Skeletal muscle satellite cell (primary cell): ENCODE results near the gene TSC22D2.

- CAGE, long polyA plus RNA: no peak
Observed at GRCh38 chr3:143084881-143085502, 34.6 kb upstream of the CHST2 start.

- CAGE, long polyA plus RNA: no peak
Observed at GRCh38 chr3:143973015-143973513, 1.4 kb downstream of the DIPK2A start.

- CAGE, long polyA plus RNA: no peak
Observed at GRCh38 chr3:144031734-144032473, 60.3 kb downstream of the DIPK2A start.

DNA sequence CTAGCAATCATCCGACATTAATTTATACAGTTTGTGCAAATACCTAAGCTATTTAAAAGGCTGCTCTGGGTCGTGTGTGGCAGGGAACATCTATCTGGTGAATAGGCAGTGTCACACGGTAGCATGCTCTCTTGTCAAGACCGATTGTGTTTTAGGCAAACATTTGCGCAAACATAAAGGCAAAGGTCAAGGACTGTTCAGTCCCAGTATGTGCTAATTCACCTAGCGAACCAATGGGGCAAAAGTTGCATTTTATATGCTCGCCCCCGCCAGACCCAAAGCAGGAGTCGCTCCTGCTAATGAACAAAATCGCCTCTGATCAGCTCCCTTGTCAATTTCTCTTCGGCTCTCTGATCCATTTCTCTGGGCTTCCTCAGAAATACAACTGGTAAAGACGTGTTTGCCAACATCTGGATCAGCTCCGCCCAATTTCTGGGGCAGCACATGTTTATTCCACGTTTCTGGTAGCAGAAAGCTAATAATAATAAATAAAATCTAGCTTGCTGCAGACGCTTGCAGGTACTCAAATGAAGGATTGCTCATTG is 37.5 kb downstream of the ZIC4 start:
- CAGE, long polyA plus RNA: no peak

DNA sequence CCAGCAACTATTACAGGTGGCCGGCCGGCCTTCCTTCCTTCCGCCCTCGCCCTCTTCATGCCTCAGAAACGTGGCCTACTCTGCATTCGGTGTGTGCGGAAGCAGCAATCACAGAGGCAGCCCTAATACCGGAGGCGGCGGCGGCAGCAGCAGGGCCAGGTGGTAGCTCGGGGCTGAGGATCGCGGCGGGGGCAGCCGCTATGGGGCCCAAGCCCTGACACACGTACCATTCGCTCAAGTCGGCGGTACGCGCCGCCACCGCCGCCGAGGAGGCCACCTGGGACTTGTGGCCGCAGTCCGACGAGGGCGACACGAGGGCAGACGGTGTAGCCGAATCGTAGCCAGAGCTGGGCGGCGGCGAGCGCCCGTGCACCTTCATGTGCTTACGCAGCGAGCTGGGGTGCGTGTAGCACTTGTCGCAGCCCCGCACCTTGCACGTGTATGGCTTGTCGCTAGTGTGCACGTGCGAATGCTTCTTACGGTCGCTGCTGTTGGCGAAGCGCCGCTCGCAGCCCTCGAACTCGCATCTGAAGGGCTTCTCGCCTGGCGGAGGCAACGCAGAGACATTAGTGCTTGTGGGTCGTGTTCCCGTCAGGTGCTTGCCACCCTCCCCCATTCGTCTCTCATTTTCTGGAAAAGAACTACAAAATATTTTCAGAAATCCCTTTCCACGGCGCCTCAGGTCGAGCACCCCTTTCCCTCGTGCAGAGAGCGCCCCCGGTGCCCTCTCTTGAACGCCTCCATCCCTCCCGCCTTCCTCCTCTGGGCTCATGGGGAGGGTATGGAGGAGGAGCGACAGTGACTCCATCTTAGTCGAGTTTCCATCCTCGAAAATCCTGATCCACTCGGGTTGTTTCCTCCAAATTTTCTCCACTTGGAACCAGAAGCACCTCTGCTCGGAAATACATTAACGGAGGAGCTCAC is 15.4 kb downstream of the ZIC4 start:
- CAGE, long polyA plus RNA: no peak

- CAGE, long polyA plus RNA: no peak
Observed at GRCh38 chr3:147404425-147405238, 1.7 kb downstream of the ZIC4 start.

DNA sequence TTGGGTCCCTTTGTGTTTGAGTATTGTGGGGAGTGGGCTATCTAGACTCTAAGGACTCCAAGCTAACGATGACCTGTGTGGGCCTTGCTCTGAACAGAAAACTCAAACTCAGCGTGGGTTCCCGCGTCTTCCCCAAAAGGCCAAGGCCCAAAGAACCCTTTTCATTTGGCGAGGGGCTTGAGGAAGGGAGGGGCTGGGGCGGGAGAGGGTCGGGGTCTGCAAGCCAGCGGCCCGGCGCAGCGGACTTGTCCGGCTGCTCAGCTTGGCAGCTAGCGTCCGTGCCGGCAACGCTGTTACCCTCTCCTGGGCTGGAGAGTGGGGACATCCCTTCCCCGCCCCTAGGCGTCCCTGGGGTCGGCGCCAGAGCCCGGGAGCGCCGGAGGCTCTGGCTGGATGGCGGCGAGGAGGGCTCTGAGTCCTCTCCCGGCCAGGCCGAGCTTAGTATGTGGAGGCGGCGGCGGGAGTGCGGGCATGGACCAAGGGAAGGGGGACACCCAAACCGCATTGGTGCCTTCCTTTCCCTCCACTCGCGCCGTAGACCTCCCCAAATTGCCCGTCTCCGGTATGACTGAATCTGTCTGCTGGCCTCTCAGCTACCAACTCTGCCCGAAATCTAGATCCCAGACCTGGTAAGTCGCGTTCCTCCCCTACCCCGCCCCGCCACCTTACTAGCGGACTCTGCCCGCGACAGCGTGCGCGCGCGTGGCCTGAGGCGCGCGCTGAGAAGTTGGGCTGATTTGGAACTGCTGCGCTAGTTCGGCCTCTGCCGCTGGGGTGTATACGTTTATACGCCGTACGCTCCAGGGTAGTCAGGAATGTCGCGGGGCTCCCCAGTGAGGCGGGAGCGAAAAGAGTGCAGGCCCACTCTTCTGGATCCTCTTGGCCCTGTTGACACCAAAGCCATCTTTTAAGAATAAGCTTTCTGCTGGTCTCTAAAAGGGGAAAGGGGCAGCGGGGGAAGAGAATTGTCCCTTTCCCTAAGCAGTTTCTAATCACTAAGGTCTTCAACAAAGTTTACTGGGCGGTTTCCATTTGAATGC is 12.1 kb downstream of the ZIC1 start:
- CAGE, long polyA plus RNA: no peak

DNA sequence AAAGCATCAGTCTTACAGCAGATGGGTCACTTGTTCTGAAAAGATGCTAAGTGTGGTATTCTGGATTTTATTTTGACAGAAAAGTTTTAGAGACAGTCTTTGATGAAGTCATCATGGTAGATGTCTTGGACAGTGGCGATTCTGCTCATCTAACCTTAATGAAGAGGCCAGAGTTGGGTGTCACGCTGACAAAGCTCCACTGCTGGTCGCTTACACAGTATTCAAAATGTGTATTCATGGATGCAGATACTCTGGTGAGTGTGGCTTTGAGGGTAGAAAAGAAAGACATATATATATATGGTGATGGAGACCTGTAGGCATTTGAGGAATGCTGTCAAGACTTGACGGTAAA is 4.9 kb downstream of the GYG1 start:
- CAGE, long polyA plus RNA: no peak

DNA sequence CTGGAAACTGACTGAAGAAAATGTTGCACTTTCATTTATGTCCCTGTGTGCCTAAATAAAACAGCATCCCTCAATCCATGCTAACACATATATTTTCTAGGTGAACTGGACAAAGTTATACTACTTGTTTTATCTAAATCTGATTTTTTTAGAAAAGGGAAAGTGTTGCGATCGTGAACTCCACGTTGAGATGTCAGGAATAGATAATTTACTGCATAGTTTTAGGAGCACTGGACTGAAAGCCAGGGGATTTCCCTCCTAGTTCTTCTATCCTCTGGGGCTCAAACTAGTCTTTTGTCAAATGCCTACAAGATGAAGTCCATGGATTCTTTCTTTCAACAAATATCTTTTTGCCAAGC is 679 bp upstream of the HPS3 start:
- CAGE, long polyA plus RNA: no peak

- CAGE, long polyA plus RNA: no peak
Observed at GRCh38 chr3:149376577-149377216, 752 bp downstream of the TM4SF1 start.

DNA sequence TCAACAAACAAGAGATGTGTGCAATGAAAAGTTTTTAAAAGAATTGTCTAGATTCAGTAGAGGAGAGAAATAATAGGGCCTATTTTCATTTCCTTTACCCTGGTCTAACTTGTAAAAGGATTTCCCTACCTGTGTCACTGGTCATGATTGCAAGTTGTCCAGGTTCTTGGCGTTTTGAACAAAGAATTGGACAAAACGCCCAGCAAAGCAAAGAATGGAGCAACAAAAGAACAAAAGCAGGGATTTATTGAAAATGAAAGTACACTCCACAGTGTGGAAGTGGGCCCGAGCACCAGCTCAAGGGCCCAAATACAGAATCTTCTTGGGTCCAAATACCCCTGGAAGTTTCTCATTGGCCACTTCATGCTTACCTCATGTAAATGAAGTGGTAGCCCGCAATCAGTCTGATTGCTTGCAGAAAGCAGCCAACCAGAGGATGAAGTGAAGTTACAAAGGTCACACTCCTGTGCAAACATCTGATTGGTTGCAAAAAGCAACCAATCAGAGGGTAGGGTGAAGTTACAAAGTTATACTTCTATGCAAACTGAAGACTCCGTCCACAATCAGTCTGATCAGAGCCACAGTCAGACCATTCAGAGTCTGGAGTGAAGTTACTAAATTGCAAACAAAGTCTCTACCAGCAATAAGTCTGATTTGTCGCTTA is 8.2 kb upstream of the TM4SF1 start:
- CAGE, long polyA plus RNA: no peak

- CAGE, long polyA plus RNA: no peak
Observed at GRCh38 chr3:149390640-149391300, 13.3 kb upstream of the TM4SF1 start.

DNA sequence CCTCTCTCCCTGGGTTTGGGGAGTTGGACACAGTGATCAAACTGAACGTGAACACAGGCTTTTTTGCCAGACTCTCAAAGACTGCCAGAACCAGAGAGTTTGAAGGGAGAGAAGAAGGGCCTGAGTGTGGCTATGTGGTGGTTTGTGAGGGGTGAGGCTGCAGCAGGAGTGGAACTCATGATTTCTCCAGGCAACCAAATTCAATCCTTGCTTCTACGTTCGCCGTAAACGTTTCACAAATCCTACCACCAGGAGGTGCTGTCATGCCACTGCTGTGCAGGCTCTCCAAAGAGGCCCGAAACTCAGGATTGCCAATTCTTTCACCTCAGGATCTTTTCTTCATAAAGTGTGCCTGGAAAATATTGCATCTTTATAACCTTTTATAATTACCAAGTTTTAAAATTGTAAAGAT is 19.6 kb downstream of the TM4SF4 start:
- CAGE, long polyA plus RNA: no peak

DNA sequence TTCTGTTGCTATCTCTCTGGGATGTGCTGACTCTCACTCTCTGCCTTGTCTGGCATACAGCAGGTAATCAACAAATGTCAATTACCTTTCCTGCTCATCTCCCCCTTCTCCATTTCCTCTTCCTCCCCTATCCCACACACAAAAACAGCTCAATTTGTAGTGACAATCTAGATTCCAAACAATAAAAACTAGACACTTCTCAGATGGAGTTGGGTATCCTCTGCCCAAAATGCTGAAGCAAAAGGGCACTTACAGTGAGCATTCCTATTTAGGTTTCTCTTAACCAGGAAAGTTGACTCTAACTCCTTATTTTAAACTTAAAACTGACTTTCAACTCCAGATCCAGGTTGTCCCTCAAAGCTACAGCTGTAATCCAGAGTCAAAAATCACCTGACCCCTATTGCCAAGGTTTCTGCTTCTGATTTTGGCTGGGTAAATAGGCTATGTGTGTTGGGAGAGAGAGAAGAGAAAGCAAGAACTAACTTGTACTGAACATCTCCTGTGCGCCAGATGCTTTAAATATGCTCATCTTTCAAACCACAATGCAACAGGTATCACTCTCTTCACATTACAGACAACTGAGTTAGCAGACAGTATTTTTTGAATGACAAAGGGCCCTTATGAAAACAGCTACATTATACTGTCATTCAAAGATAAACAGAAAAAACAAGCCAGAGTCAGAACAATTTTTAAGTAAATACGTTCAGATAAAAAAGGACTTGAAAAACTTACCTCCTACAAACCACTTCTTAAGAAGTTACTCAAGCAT is 7.1 kb downstream of the WWTR1 start:
- CAGE, long polyA plus RNA: no peak

DNA sequence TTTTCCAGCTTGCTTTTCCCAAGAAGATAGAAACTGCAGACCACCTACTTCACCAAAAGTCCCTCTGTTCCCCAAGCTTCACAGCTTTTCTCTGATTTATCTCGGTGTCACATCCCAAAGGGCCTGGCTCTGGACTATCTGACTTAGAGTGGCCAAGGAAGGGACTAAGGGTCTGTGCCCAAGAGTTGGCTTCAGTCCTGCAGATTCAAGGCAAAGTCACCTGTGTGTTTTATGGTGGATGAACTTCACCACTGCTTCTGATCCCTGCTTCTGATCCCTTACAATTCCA is 1.5 kb downstream of the WWTR1 start:
- CAGE, long polyA plus RNA: no peak

DNA sequence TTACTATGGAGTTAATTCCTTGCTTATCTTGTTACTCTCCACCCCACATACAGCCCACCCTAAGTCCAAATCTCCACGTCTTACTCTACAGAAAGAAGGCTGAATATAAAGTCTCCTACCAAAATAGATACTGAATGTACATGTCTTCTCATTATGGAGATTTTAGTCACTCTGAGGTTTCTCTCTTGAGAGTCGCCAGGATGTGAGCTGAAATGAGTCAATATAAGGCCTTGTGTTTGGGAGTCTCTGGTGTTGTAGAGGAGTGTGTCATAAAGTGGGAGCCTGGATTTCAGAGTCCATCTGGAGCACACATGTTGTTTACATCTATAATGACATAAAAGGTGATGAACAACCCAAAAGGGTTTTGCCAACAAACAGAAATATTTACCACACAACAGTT is 45.2 kb upstream of the WWTR1 start:
- CAGE, long polyA plus RNA: no peak

- CAGE, long polyA plus RNA: no peak
Observed at GRCh38 chr3:150038786-150039047, 68.0 kb upstream of the PFN2 start.

GRCh38 chr3:150268437-150269894 is 139.1 kb upstream of the TSC22D2 start:
- CAGE, long polyA plus RNA: no peak

GRCh38 chr3:150362758-150363463 is 45.2 kb upstream of the TSC22D2 start:
- CAGE, long polyA plus RNA: no peak

DNA sequence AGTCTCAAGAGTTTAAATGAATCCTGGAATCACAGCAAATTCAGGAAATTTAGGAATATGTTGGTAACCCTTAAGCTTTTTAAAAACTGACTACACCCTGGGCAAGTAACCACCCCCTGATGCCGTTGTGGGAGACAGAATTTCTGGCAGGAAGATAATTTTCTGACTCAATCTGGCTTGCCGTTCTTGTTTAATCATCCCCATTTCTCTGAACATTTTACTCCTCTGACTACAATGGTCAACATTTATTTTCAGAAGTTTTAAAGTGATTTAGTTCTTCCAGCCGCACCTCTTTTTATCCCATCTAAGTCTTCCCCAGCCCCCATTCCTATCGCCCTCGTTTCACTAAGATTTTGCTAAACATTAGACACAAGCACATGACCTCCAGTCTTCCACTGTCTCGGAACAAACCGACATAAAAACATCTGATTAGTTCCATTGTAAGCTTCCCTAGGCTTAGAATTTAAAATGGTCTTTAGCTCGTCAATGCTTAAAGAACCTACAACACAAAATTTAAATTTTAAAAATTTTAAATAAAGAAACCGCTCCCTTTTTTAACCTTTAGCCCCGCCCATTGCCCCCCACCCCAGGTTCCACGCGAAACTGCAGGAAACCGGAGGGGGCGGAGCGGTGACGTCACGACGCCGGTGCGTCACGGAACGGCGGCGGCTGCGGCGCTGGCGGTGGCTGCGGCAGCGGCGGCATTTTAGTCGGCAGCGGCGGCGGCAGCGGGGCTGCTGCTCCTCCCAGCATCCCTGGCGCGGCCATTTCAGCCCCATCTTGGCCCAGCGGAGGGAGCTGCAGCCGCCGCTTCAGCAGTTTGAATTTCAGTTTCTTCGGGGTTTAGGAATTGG is at the start of gene TSC22D2:
TSS of gene TSC22D2 (plus strand) at position 709 of the 854 bp plus-strand sequence.
- CAGE, long polyA plus RNA: no peak